ENCODE measurements around the gene RGSL1.

DNA sequence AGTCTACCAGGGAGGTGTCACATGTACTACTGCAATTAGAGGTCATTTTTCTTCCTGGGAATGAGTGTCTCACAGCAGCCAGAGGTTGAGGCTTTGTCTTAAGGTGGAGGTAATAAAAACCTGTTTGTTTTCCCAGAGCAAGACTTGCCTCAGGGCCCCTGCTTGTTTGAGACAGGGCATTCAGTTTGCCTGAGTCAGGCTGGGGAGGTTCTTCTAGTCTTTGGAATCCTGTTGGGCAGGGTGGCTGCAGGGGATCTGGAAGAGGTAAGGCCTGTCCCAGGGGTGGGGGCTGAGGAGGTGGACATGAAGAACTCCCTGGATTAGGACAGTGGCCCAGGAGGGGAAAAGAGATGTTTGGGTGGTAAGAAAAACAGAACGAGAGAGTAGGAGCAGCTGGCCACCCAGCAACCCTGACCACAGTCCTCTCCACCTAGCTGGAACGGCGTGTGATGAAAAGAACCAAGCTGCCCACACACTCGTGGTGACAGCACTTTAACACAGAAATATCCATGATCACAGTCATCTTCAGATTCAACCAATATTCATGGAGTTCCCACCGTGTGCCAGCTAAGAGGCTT lies 30.9 kb downstream of the IER5 start:
- RAMPAGE, total RNA, result no peak

DNA sequence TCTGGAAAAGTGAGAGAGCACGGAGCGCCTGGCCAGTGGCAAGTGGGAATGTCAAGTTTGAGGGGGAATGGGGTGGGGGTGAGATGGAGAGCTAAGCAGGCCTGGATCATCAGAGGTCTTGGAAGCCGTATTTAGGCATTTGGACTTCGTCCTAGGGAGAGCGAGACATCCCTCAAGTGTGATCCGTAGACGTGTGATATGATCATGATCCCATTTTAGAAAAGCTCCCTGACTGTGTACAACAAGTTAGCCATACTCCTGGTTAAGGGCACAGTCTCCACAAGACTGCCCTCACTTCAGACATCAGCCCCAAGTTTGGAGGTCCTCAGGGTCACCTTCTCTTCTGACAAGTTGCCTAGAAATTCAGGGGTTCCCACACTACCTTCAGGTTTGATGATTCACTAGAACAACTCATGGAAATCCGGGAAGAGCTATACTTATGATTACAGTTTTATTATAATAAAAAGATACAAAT lies 59.4 kb downstream of the IER5 start:
- RAMPAGE, total RNA, result no peak

DNA sequence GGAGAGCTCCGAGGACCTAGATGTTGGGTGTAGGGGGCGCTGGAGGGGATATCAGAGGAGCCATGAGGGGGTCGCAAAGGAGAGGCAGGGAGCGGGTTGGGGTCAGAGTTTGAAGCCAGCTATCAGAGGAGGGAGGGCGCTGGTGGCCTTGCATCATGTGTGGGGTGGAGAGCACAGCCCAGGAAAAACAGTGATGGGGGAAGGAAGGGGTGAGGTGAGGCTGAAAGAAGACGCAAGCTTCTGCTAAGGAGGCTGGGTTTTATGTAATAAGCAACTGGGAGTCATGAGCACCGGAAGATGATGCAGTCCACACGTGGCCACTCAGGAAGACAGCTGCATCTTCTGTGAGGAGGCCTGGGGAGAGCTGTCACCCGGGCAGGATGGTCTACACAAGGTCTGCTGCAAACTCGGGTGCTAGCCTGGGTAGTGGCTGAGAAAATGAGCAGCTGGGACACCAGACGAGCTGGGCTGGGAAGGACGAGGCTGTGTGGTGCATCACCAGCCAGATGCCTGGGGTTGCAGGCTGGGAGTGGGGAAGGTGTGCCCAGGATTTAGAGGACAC lies 72.9 kb downstream of the IER5 start:
- RAMPAGE, total RNA, result no peak

DNA sequence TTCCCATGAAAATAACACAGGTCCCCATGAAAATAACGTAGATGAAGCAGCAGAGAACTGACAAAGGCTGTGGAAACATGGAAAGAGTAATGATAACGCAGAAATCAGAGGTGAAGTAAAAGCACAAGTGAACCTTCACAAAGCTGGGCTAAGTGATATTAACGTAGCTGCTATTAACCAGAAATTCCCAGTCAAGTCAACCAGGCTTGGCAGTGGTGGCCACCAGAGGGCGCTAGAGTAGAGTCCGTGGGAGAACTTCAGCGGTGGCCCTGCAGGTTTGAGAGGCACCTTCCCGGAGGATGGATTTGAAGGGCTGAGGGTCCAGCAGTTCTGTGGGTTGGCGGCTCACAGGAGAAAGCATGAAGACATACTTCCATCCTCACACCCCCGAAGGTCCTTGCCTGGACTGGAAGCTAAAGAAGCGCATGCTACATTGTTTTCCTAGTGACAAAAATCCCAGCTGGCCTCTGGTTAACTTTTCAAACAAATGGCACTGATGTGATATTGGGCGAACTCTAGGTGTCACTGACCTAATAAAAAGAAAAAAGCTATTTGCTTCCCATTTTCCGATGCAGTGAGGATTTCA lies 81.7 kb upstream of the ZNF648 start:
- RAMPAGE, total RNA, result no peak

- RAMPAGE, total RNA, result no peak
These were observed 144.0 kb upstream of the ZNF648 start for GRCh38 chr1:182205396-182205990.

- RAMPAGE, total RNA, result no peak
These were observed 4.7 kb downstream of the GLUL start for GRCh38 chr1:182386671-182387489.

DNA sequence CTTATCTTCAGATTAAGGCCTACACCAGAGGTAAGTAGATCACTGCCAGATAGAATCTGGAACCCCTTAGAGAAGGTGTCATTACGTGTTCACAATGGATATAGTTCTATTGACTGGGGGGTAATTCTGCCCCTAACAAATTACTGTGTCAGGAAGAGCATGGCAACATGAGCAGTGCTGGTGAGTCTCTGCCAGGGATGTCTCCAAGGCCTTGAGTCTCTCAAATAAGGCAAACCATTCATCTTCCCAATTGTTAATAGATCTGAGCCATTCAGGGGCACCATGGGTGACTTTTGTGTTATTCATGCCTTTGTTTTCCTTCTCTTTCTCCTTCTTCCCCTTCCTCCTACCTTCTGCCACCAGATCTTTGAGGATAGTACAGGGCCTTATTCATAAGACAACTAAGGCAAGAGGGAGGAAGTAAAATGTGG lies at the start of gene RGSL1:
RGSL1 (plus strand) TSS at position 148 of the 431 bp plus-strand sequence.
- RAMPAGE, total RNA, result no peak

GRCh38 chr1:182585938-182586912 lies 2.8 kb downstream of the RNASEL start:
- RAMPAGE, total RNA, result no peak

DNA sequence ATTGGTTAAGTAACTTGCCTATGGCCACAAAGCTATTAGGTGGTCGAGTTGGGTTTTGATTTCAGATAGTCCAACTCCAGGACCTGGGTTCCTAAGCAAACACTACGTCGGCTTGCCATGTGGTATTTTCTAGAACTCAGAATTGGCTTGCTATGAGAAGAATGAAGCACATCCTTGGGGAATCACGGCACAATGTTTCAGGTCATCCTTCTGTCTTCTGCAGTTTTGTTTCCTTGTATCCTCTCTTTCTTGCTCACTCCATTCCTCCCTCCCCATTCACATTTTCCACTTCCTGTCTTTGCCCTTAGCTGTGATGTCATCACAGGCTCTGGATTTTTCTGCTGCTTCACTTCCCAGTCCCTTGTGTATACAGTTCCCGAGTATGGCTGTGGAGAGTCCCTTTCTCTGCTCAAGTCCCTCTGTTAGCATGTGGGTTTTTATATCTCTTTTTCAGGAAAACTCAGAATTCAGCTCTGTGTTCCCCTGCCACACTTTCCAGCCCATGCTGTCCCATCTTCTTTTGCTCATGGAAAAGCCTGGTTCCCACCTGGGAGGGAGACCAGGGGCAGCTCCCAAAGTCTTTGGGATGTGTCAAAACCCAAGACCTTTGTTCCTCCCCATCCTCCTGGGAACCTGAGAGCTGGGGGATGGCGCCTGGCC lies 4.7 kb upstream of the RGS16 start:
- RAMPAGE, total RNA, result no peak

DNA sequence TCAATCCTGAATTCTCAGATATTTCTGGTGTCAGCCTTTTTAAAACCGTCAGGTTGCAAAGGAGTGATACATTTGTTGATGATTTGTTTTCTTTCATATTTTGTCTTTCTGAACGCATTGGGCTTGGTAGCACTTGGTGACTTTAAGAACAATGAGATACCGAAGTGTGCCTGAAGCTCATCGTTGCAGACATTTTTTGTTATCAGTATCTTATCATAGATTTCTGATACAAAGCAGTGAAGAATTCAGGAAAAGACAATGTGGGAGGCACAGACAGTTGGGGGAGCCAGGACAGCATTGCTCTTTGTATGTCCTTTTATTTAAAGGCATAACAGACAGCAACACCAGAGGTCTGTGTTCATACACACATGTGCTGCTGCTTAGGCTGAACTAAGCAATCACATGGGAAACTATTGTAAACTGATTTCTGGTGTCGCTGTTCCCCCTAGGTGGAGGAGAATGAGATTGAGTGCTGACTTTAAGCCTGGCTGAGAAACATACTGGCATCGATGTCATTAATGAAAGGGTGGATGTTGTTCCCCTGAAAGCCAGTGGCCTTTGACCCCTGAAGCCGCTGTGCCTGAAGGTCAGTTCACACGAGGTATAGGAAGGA lies 16.1 kb downstream of the DHX9 start:
- RAMPAGE, total RNA, result no peak

DNA sequence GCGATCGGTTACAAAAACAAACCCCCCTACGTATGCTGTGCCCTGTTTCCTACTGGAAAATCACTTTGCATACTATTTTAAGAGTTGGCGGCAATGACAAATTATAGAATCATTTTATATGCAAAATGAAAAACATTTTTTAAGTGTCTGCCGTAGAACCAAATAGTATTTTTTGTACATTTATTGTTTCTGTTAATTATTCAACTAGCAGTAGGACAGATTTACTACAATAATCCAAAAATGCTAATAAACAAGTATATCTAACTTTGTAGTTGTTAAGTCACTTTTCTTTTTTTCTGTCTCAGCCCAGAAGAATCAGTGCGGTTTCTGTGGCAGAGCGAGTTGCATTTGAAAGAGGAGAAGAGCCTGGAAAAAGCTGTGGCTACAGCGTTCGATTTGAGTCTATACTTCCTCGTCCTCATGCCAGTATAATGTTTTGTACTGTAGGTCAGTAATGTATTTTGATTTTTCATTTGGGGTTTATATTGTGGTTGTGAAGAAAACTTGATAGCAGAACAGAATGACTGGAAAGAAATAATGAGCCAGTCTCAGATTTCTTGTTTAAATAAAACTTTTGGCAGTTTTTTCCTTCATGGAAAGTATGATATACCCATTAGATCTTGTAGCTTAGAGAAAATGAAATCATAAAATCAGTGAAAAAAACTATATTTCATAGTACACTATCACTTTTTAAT lies 27.1 kb downstream of the DHX9 start:
- RAMPAGE, total RNA, result no peak

DNA sequence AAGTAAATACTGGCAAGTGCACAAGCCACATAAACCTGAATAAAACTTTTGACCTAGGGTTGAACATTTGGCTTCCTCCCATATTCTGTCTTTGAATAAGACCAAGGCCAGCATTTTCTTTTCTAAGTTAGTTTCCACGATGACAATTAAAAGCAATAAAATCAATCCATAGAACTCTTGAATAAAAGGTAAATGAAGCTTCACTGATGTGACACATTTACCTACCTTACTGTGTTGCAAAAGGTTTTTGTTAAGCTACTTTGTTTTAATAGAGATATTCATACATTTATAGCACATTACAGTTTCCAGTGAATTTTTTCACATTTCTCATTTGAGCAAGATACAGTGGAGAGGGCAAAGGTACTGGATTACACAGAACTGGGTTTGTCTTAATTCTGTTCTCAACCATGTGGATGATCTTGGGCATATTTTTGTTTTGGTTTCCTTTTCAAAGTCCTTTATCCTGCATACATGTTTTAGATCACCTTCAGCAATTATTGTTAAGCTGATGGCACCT lies 48.8 kb downstream of the DHX9 start:
- RAMPAGE, total RNA, result no peak

- RAMPAGE, total RNA, result no peak
These were observed 405 bp upstream of the LAMC1 start for GRCh38 chr1:183022904-183023125.

DNA sequence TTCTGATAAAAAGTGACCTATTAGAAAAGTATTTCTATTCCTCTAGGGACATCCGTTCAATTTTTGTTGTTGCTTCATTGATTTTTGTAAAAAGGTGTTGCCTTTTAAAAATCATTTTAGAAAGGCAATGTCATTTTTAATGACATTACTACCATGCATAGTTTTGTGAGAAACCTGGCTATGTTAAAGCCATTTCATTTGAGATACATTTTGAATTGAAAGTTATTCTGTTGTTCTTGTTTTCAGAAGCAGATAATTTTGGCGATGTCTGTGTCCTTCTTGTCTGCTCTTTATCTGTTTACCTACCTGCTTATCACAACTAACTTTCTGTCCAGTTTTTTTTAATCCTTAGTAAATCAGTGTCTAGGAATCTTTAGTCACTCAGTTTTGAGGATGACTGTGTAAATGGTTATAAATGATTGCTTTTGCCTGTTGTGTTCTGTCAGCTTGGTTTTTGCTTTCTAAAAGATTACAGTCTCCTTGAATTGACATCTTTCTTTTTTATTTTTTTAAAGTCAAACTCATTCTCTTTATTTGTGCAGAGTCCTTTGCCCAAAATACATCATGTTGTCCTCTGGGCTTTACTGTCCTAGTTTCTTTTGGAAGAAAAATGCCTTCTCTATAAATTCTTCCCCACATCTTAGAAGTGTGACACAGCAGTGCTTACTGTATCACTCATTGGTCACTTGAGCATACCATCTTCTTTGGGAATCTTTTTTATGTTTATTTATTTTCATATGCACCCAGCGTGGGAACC lies 20.6 kb downstream of the LAMC1 start:
- RAMPAGE, total RNA, result no peak

DNA sequence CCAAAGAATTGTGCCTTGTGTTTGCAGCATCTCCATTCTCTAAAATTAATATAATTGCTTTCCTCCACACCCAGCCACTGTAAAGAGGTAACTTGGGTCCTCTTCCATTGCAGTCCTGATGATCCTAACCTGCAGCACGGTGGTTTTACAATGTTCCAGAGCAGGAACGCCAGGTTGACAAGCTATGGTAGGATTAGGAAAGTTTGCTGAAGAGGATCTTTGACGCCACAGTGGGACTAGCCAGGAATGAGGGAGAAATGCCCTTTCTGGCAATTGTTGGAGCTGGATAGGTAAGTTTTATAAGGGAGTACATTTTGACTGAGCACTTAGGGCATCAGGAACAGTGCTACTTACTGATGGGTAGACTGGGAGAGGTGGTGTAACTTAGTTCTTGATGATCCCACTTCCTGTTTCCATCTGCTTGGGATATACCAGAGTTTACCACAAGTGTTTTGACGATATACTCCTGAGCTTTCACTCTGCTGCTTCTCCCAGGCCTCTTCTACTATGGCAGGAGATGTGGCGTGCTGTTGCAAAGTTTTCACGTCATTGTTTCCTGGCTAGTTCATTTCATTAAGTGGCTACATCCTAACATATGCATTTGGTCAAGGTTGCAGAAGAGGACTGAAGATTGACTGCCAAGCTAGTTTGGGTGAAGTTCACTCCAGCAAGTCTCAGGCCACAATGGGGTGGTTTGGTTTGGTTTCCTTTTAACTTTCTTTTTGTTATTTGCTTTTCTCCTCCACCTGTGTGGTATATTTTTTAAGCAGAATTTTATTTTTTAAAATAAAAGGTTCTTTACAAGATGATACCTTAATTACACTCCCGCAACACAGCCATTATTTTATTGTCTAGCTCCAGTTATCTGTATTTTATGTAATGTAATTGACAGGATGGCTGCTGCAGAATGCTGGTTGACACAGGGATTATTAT lies 41.3 kb upstream of the LAMC2 start:
- RAMPAGE, total RNA, result no peak

DNA sequence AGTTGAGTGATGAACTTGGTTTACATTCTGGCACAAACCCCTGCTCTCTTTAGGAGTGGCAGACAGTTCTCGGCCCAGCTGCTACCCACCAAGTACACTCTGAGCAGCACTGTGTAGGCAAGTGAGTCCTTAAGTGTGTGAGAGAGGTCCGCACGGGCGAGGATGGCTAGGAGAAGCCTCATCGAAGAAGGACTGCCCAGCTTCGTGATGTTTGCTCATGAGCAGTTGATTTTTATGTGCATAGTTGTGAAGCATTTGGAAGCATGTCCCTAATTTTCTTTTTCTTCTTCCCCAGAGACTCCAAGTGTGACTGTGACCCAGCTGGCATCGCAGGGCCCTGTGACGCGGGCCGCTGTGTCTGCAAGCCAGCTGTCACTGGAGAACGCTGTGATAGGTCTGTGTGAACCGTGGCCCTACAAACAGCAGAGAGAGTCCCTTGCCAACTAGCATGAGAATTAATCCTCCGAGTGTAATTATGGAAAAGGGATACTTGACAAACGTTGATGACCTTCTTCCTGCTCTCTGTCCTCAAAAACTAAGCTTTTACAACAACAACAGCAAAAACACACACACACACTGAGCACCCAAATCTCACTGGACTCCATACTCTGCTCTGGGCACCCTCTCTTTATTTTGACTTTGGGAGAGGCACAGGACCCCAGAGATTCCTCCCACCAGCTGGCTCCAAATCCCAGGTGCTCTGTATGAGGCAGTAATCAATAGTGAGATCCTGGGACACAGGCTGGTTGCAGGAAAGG lies 32.2 kb downstream of the LAMC2 start:
- RAMPAGE, total RNA, result no peak

DNA sequence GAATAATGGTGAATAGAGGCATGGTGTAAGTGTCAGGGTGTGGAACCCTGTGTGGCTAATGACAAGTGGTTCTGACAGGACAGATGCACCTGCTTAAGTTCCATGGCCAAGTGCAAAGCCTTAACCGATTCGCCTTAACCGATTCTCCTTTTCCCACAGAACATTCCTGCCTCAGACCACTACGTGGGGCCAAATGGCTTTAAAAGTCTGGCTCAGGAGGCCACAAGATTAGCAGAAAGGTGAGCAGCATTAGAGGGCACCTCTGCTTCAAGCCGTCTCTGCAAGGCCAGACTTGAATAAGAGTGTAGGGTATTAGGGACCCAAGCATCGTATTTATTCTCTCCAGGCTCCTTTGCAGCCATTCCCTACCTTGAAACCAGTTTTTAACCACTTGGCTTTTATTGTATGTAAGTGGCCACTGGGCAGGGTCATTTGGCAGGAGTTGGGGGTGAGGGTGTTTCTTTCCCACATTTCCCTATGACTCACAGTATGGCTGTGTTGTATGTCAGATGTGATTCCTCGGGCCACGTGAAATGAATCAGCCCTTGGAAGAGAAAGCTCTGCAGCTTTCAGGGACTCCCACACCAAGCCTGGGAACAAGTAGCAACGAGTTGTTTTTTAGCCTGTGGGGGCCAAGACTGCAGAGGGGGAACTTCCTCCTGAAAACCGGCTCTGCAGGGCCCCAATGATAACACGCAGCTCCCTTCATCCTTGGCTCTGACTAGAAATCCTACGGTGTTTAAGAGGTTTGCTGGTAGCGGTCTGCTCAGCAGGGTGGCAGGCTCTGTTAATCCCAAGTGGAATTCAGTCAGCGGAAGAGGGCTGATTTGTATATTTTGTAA lies 48.4 kb downstream of the LAMC2 start:
- RAMPAGE, total RNA, result no peak

DNA sequence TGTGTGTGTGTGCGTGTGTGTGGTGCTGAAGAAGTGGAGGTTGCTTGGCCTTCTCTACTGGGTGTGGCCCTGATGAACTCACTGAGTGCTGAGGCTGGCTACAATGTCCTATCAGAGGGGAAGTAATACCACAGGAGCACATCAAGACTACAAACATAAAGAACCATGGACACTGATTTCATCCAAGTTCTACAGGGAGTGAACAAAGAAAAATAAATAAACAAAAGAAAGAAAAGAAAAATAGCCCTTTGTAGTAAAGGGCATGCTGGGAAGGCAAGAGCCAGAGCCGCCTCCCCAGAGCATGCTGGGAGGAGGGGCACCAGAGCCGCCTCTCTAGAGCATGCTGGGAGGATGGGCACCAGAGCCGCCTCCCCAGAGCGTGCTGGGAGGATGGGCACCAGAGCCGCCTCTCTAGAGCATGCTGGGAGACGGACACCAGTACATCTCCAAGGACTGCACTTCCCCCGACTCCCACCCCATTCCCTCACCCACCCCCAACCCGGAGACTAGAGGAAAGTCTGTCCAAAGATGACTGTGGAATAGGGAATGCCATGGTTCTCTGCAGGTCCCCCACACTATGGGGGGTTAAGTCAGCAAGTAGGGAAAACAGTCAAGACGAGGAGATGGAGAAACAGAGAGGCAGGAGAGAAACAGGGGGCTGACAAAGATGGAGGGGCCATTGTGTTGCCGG lies 66.0 kb downstream of the LAMC2 start:
- RAMPAGE, total RNA, result no peak

DNA sequence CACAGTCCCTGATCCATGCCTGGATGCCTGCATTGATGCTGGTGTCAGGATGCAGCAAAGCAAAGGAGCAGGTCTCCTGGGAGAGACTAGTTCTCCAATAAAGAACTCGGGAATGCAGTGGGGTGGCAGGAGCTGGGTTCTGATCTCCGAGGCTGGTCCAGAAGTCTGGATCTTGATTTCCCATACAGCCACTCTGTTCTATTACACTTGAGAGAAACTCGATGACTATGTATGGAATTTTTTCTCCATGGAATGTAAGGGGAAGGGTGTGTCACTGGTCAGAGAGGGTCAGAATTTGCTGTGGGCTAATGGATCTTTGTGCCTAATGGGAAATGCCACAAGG lies 86.1 kb downstream of the LAMC2 start:
- RAMPAGE, total RNA, result no peak

GRCh38 chr1:183553704-183554118 lies 36.5 kb downstream of the NCF2 start:
- RAMPAGE, total RNA, result no peak

Data from foreskin keratinocyte (primary cell).